Measurements from ENCODE around the genes EFNA1, DAP3 and ARHGEF2.

- PRO-cap = bidirectional peak, plus-strand start at chr1:155127876, minus-strand start at chr1:155127754
Observed at GRCh38 chr1:155127837-155128401, at the start of gene EFNA1. Gene EFNA1 (plus strand): TSS chr1:155127876.

DNA sequence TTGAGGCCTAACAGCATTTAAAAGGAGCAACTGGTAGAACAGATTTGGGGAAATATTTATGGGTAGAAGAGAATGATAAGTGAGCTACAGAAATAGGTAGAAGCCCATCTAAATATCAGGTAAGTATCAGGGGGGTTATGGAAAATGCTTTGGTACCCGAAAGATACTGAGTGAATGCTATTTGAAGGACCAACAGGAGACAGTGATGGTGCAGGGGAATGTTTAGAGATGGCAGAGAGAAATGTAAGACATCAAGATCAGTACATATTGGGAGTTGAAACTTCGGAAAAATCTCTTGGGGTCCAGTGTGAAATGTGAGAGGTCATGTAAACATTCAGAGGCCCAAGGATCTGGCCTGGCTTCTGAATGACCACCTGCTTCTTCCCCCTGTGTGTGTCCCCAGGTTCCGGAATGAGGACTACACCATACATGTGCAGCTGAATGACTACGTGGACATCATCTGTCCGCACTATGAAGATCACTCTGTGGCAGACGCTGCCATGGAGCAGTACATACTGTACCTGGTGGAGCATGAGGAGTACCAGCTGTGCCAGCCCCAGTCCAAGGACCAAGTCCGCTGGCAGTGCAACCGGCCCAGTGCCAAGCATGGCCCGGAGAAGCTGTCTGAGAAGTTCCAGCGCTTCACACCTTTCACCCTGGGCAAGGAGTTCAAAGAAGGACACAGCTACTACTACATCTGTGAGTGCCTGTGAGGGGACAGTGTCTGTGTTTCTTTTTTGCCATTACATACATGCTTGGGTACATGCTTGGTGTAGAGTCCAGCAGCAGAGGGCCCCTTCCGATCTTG is 3.5 kb downstream of the EFNA1 start:
- PRO-cap = no peak

DNA sequence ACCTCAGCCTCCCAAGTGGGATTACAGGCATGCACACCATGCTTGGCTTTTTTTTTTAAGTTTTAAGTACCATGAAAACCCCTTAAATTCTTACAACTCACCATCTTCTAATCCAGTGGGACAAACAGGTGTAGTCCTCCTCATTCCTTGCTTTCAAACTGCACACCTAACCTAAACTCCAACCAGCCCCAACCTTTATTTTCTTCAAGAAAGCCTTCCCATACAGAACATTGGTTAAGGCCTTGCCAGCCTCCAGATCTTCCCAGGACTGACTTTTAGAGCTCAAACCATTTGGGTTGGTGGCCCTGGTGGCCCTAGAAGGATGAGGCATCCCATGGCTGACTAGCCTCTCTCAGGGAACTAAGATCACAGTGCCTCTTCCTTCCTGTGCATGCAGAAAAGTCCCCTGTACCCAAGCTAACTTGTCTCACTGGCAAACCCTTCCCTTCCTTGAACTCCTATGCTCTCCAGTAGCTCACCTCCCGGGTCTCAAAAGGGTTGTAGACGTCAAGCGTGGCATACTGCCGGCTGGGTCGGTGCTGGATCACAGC is 907 bp downstream of the SCAMP3 start:
- PRO-cap = no peak

- PRO-cap = bidirectional peak, plus-strand start at chr1:155689080, minus-strand start at chr1:155688718
Observed at GRCh38 chr1:155688885-155689226, at the start of gene DAP3. Gene DAP3 (plus strand): TSS chr1:155689091.

DNA sequence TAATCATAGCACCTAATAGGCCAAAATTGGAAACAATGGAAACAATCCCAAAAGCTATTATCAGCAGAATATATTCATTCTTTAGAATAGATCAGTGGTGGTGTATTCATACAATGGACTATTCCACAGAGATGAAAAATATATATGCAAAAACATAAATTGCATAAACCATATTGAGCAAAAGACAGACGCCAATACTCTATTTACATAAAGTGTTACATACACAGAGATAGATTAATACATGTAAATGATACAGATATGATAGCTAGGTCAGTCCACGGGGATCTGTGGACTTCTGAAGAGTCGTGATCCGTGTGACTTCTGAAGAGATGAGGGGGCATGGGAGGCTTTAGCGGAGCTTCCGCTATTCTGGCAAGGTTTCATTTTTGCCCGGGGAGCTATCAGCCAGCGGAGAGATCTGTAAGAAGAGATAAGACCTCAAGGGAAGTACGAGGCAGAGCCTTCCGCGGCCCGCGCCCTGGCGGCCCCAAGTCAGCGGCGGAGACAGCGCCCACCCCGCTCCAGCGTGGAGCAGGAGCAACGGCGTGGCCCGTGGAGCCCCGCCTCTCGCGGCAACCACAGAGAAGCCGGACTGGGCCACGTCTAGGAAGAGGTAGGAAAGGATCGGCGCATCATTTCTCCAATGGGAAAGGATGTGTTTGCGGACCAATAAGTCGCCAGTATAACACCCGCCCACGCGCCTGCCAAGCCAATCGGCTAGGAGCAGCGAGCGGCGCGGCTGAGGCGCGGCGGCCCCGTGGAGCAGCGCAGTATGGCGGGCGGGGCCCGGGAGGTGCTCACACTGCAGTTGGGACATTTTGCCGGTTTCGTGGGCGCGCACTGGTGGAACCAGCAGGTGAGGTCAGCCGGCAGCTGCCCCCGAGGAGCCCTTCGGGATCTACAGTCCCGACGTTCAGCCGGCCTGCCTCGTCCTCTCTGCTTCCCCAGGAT is 56.4 kb downstream of the DAP3 start:
- PRO-cap = bidirectional peak, plus-strand start at position 669 of the sequence, minus-strand start at position 645 of the sequence

DNA sequence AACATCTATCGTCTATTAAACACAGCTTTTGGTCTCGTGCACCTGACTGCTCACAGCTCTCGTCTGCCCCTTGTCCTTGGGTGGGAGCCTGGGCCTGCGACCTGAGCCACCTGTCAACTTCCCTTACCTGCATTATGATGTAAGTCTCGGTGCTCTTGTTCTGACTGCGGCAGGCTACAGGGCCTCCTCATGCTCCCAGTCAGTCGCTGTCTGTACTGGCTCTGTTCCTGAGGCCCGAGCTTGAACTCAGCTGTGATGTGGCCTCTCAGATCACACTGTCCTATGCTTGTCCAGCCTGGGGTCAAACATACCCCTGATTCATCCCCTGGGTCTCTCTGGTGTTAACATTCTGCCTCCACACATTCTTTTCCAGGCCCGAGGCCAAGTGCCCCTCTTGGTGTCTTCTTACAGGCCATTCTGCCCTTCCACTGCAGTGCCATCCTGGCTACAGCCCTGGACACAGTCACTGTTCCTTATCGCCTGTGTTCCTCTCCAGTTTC is 59.1 kb downstream of the DAP3 start:
- PRO-cap = no peak

- PRO-cap = no peak
Observed at GRCh38 chr1:155968515-155968879, 9.8 kb downstream of the ARHGEF2 start.

- PRO-cap = bidirectional peak, plus-strand start at chr1:155978269, minus-strand start at chr1:155978175; bidirectional peak, plus-strand start at chr1:155978633, minus-strand start at chr1:155978527
Observed at GRCh38 chr1:155978019-155978982, at the start of gene ARHGEF2. Gene ARHGEF2 (minus strand): TSS chr1:155978547.

GRCh38 chr1:156128166-156128701 is 13.7 kb downstream of the LMNA start:
- PRO-cap = bidirectional peak, plus-strand start at chr1:156128616, minus-strand start at chr1:156128594

DNA sequence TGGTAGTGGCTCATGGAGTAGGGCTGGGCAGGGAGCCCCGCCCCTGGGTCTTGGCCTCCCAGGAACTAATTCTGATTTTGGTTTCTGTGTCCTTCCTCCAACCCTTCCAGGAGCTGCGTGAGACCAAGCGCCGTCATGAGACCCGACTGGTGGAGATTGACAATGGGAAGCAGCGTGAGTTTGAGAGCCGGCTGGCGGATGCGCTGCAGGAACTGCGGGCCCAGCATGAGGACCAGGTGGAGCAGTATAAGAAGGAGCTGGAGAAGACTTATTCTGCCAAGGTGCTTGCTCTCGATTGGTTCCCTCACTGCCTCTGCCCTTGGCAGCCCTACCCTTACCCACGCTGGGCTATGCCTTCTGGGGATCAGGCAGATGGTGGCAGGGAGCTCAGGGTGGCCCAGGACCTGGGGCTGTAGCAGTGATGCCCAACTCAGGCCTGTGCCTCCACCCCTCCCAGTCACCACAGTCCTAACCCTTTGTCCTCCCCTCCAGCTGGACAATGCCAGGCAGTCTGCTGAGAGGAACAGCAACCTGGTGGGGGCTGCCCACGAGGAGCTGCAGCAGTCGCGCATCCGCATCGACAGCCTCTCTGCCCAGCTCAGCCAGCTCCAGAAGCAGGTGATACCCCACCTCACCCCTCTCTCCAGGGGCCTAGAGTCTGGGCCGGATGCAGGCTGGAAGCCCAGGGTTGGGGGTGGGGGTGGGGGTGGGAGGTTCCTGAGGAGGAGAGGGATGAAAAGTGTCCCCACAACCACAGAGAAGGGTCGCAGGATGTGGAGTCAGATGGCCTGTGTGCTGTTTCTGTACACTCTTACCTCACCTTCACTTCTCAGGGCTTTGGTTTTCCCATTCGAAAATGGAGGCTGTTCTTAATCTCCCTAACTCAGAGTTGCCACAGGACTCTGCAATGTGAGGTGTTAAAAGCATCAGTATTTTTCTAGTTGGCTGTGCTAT is 18.4 kb upstream of the SEMA4A start:
- PRO-cap = no peak

- PRO-cap = no peak
Observed at GRCh38 chr1:156154202-156154924, 978 bp downstream of the SEMA4A start.

DNA sequence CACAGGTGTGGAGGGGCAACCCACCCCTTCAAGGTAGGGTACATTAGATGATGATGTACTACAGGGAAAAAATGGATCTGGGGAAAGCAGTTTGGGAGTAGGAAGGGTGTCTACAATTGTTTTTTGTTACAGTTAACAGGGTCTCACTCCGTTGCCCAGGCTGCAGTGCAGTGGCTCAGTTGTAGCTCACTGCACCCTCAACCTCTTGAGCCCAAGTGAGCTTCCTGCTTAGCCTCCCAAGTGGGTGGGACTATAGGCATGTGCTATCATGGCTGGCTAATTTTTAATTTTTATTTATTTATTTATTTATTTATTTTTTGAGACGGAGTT is 11.5 kb upstream of the SLC25A44 start:
- PRO-cap = no peak

DNA sequence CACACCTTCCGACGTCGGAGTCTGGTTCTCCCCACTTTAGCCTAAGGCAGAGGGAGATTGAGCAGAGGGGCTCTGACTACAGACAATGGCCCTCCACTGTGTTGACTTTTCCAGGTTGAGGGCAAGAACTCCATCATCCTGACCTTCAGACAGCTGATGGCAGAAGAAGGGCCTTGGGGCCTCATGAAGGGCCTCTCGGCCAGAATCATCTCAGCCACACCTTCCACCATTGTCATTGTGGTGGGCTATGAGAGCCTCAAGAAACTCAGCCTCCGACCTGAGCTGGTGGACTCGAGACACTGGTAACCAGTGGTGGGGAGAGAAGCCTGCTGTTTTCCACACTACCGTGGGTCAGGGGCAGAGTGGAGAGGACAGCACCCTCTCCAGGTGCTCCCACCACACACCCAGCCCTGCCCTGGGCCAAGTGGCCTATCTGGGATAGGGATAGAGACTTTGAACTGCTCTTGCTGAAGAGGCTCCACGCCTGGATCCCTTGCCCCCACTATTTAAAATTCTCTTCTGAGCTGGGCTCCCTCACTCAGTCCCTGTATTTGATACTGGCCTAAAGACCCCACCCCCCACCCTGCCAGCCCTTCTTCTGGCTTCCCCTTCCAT is 2.6 kb upstream of the PMF1 start:
- PRO-cap = no peak

DNA sequence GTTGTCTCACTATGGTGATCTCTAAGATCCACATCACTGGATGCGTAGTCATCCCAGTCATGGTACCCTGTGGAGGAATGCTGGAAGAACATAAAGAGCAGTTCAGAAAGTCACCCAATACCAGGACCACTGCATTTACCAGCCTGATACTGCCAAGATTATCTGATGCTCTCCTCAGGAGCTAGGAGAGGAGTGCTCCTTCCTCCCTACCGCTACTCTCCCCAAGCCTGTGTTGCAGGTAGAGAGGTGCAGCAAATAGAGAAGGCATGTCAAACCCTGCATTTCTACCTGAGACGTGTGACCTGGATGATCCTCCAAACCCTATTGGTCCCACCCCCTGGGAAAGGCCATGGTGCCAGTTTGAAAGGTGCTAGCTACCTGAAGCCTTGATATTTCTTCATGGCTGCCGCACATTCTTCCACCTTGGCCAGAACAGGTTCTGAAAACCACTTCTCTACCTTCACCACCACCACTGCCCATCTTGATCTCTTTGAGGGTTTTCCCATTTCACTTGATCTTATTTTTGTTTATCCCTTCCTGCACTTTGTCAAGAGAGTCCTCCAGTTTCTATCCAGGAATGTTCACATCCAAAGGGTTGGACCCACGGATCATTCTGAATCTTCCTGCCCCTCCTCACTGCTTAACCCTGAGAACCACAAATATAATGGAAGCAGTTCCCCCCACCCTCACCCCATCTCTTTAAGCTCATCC is 1.1 kb upstream of the PMF1 start:
- PRO-cap = no peak

GRCh38 chr1:156251371-156252051 is 3.7 kb upstream of the PAQR6 start:
- PRO-cap = no peak

DNA sequence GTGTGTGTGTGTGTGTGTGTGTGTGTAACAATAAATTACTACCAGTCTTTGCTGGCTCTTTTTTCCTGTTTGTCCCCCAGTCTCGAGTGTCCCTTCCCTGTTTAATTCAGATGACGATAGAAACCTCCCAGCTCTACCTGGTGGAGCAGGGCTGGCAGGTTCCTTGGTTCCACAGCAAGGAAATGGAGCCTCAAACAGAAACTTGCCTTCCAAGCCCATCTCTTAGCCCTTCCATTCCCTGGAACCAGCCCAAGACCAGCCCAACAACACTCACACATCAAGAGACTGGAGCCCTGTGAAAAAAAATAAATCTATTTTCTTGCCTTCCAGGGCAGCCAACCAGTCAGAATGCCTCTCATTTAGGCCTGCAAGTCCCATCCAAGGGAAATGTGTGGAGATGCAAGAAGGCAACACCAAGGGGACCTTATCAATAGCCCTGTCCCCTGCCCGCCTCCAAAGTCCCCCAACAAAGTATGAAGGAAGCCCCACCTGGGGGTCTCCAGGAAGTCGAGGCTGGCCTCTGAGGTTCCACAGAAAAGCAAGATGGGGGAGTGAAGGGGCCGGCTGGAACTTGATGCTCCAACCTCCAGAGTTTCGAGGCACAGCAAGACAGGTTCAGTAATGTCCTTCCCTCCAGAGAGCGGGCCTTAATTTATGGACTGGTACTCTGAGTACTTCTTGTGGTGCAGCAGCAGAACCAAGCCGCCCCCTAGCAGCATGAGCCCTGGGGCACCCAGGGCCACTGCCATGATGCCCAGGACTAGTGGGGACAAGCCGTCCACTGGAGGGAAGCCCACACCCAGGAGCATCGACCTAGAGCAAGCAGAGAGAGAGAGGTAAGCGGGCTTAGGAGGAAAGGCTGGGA is 2.9 kb downstream of the GLMP start:
- PRO-cap = no peak

DNA sequence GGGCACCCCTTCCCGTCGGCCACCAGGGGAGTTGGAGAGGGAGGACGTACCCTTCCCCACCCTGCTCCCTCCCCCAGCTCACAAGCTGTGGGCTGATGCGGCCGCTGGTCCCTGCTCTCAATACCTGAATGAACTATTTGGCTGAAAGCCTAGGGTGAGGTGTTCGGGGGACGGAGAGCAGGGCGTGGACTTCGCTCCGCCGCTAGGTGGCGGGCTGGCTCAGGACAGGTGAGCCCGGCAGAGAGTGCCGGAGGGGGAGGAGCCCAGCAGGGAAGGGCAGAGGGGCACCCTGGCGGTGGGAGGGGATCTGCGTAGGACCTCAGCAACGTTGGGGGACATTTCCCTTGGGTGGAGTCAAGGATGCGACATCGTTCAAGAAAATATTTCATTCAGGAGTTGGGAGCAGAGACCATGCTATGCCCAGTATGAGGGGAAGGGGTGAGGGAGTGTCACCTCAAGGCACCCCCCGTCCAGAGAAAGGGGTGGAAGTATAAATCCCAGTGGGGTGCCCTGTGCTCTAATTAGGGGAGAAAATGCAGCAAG is 12.0 kb upstream of the RHBG start:
- PRO-cap = no peak

DNA sequence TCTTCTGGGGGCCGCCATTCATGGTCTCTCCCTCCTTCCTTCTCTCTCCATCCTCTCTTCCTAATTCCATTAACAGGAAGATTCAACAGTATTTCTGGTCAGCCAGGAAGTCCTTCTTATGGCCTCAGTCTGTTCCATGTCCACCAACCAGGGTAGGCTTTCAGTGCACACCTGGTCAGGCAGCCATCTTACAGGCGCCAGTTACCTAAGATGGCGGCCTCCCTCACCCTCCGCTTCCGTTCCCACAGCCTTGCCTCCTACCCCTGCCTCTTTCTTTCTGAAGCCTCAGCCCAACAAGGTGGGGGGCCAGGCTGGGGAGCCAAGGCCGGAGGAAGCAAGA is 43.5 kb downstream of the RHBG start:
- PRO-cap = no peak

GRCh38 chr1:156421056-156422068 is 52.4 kb downstream of the RHBG start:
- PRO-cap = unidirectional peak, minus-strand start at chr1:156421766

DNA sequence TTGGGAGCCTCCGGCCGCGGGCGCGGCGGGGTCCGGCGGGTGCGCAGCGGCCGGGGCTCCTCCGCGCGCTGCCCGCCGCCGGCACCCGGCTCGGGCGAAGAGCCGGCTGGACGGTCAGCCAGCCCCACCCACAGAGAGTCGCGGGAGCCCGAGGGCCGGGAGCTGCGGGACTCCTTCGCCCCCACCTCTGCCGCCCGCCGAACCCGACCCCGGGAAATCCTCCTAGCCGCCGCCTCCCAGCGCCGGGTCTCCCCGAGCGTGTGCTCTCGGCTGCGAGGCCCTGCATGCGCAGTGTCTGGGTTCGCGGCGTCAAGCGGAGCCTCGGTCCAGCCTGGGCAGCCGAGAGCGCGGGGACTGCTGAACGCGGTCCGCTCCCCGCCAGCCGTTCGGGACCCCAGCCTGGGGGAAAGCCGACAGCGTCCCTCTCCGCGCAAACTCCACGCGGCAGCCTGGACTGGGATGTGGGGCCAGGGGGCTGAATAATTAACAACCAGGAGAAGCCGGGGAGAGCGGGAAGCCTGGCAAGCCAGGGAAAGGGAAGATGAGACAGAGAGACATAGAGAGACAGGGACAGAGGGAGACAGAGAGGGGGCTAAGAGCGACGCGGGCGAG is 64.4 kb downstream of the MEF2D start:
- PRO-cap = no peak